ReNcell CX (cell line): ENCODE data around the gene ISX.

DNA sequence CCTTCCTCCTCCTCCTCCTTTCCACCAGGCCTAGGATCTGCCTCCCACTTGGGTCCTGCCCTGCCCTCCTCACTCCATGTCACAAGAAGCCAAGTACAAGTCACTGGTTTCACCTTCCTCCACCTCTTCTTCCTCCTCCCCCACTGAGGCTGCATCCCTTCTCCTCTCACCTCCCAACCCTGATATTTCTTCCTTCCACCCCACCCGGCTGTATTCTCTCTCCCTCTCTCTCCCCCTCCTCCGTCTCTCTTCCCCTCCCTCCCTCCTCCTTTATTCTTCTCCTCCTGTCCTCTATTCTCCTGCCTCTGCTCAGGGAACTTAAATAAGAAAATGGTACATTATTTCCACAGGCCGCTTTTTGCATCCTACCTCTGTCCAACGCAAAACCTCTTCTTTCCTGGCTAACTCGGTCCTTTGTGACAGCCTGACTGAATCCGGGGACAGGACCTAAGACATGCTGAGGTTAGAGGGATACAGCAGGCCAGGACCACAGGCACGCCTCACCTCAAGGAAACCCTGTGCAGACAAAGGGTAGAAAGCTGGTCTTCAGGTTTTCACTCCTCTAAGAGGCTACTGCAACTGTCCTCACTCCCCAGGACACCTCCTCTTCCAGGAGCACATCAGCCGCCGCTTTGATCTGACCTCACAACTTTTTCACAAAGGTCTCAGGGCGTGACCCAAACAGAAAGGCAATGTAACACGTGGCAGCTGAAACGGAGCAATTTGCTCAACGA, 46.4 kb downstream of the LARGE1 start:
- PRO-cap: no peak

DNA sequence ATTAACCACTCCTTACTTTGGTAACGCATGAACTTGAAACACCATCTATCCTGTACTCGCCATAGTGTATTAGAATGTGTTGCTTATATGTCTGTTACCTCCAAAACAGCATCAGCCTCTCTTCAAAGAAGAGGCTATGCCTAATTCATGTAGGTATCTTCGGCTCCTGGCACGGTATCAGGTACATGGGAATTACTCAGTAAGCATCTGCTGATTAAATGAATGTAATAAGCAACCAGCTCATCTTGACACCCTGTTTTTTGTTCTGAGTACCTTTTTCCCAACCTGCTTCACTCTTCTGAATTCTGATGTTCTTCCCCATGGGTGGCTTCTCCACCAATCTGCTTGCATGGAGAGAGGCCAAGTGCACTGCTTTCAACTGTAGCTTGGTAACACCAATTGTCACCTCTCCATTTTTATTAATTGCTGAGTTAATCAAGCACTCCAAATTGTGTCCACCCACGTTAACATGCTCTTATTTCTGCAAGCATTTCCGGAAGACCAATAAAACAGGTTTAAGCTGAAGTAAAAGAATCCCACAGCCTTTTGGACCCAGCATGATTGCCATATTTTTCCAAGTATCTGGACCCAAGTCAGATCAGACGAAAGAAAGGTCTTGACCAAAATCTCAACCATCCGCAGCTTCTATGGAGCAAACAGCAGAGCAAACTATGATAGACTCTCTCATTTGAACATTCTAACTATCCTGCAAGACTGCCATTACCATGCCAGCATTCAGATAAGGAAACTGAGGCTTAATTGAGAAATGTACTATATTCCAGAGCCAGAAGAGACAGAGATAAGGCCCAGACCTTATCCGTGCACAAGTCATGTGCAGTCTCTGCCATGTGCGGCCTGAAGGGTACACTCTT, 40.4 kb downstream of the LARGE1 start:
- PRO-cap: no peak

DNA sequence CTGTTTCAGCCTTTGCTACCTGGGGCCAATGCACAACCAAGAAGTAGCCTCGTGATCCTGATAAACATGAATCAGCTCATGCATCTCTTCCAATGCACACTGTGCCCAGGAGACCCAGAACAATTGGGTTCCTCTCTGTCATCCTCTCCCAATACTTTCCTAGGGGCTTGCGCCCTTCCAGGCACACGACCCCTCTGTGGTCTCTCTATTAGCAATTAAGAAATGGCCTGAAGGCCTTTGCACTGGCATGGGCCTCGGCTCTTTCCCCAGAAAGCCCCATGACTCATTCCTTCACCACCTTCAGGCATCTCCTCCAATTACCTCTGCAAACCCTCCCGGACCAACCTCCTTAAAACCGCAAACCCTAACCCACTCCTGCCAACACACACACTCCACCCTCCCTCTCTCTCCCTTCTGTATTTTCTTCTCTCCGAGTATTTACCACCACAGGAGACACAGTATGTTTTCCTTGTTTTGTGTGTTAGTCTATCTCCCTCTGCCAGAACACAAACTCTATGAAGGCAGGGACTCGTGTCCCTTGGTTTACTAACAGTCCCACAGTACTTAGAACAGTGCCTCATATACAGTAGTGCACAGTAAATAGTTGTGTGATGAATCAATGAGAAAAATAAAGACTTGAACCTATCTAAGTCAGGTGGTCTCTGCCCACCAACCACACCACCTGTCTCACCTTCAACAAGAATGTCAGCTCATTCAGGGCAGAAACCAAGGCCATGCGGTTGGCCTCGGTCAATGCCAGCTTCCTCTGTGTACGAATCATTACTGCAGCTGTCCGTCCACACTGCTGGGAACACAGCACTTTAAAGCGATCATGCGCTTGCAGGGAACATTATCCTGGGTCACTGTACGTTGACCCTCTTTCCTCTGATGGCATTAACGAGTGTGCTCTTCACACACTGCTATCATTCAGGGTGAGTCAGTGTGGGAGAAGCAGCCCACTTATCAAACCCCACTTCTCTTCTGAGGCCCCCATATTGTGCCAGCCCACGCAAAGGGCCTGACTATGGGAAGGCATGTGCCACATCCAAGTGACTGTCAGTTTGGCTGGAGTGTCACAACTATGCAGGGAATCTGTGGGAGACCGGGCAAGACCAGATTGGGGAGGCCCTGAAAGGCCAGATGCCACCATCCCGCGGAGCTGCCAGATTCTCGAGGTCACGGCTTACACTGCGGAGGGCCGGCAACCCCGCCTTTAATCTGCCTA, 36.4 kb downstream of the LARGE1 start:
- PRO-cap: no peak

GRCh38 chr22:34000954-34001662, 80.8 kb upstream of the LARGE1 start:
- PRO-cap: no peak

GRCh38 chr22:34236540-34236870, 316.2 kb upstream of the LARGE1 start:
- PRO-cap: no peak

DNA sequence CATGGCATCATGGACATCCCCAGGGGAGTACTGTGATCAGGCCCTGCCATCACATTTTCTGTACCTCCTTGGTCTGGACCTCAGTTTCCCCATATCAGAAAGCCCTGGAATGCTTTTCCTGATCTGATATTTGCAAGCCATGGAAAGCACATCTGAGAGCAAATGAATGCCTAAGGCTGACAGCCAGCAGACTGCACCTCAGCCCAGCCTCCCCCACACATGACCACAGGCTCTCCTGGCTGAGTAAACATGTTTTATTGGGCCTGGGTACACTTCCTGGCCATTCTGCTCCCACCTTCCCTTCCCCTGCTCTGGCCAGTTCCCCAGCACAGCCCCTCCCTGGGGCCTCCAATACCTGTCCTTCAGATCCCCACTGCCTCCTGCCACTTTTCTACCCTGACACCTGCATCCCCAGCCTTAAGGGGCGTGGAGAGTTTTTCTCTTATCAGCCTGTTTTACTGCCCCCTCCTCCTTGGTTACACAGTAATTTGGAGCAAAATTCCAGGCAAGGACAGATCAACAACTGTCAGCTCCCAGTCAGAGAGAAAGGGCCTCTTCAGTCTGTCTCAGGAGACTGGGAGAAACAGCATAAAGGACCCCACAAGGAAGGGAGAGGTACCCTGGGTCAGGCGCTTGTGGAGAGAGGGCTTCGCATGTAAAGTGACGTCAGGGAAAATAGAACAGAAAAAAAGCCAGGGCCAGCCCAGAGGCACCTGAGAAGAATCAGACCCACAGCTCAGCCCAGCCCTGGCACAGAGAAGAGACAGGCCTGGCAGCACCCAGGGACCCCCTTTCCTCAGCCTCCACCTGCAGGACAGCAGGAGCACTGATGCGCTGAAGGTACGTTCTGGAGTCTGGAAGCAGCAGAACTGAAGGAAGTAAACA, at the start of gene ISX:
TSS of gene ISX (plus strand) at position 536 of the 885 bp plus-strand sequence.
- PRO-cap: no peak

- PRO-cap: bidirectional peak, plus-strand start at chr22:35258556, minus-strand start at chr22:35258357
Observed at GRCh38 chr22:35258185-35259003, 1.1 kb downstream of the HMGXB4 start.

DNA sequence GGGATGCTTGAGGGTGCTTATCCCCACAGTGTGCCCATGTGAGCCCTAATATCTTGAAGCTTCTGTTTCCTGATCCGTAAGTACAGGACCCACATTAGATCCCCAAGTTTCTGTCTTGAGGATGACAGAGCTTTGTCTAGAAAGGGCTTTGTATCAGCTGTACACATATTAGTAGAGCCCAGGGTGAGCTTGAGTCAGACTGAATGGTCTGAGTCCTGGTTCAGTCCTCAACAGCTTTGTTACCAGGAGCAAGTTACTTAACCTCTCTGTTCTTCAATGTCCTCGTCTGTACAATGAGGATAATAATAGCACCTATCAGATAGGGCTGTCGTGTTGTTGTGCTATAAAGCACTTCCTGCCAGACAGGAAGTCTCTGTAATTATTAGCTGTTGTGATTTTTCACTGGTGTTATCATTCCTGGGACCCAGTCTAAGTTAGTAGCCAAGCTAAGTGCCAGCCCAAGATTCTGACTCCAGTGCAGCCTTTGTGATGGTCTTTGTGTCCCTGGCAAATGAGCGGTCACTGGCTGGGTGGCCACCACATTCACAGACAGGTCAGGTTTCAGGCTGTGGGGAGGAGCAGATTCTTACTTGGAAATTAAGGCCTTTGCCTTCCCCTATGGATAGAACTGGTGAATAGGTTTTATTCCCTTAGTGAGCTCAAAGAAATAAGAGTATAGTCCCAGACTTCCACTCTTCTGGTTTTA, 6.8 kb downstream of the TOM1 start:
- PRO-cap: no peak

- PRO-cap: no peak
Observed at GRCh38 chr22:35314167-35314582, 14.5 kb downstream of the TOM1 start.

GRCh38 chr22:35314583-35315459, 15.1 kb downstream of the TOM1 start:
- PRO-cap: no peak

DNA sequence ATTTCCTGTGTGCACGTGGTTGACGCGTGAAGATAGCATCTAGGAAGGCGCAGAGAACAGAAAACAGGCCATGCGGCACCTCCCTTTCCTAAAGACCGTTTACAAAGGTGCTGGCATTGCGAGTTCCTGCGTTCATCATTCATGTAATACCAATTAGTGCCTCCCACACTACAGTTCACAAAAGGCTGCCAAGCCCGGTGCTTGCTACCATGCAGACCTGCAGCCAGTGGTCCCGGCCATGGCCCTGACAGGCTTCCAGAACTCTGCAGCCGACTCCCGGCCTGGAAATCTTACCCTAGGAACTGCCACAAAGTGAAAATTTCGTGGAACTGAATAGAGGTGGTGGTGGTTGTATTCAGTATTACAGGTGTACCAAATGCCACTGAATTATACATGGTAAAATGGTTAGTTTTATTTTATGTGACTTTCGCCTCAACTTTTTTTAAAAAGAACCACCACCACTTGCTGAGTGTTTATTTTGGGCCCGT, 16.7 kb downstream of the TOM1 start:
- PRO-cap: no peak

GRCh38 chr22:35377817-35378332, 3.0 kb upstream of the HMOX1 start:
- PRO-cap: no peak

- PRO-cap: bidirectional peak, plus-strand start at chr22:35467949, minus-strand start at chr22:35467870
Observed at GRCh38 chr22:35467515-35468134, 67.7 kb downstream of the MCM5 start.

- PRO-cap: no peak
Observed at GRCh38 chr22:35498209-35498476, 42.5 kb upstream of the RASD2 start.

DNA sequence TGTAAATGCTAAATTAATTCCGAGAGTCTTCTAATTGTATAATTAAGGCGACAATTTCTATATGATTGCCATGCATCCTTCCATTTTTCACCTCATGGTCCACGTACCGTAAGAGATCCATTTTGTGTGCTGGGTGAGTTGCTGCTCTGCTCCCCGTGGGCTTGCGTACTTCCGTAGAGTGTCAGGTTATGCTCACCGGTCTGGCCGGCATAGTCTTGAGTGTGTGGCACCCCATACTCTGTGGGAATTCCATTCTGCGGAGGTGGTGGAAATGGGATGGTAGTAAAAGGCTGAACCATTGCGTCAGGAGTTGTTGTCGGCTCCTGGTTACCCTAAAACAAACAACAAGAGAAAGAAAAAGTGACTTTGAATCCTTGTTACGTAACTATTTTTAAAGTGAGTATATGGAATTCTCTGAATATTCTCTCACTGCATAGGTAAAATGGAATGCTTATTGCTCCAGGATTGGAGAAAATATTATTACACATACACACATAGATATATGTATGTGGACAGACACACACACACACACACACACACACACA, 92.1 kb downstream of the APOL5 start:
- PRO-cap: no peak

- PRO-cap: no peak
Observed at GRCh38 chr22:36017725-36018285, 10.8 kb downstream of the RBFOX2 start.

GRCh38 chr22:36026715-36027078, 1.9 kb downstream of the RBFOX2 start:
- PRO-cap: no peak

DNA sequence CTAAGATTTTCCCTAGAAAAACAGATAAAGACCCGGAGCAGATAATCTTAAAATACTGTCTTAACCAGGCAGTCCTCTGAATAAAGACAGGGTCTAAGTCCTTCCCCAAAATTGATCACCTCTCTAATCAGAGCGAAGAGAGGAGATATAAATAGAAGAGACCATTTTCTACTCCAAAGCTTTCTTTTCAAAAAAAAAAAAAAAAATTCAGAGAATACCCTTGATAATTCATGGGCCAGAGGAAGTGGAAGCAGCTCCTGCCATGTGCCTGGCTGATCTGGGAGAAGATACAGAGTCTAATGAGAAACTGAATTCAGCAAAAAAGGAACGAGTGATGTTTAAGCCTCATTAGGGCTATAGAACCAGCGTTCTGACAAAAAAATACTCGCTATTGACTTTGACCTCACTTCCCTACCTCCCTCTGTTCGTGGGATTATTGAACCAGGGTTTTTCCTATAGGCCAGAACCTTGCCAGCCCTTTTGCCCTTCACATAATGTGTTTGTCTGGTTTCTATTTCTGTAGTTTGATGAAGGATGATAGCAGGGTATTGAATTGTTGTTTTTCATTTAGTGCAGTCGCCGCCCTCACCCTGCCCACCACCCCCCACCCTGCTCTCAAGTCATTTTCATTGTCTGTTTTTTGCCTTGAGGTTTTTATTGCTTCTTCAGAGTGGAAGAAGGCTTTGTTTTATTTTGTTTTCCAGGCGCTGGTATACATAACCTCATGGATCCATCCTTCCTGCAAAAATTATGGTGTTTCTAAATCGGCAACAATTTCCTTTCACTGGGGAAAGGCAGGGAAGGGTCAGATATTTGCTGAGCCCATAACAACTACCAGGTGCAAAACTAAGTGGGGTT, 7.6 kb upstream of the RBFOX2 start:
- PRO-cap: no peak

DNA sequence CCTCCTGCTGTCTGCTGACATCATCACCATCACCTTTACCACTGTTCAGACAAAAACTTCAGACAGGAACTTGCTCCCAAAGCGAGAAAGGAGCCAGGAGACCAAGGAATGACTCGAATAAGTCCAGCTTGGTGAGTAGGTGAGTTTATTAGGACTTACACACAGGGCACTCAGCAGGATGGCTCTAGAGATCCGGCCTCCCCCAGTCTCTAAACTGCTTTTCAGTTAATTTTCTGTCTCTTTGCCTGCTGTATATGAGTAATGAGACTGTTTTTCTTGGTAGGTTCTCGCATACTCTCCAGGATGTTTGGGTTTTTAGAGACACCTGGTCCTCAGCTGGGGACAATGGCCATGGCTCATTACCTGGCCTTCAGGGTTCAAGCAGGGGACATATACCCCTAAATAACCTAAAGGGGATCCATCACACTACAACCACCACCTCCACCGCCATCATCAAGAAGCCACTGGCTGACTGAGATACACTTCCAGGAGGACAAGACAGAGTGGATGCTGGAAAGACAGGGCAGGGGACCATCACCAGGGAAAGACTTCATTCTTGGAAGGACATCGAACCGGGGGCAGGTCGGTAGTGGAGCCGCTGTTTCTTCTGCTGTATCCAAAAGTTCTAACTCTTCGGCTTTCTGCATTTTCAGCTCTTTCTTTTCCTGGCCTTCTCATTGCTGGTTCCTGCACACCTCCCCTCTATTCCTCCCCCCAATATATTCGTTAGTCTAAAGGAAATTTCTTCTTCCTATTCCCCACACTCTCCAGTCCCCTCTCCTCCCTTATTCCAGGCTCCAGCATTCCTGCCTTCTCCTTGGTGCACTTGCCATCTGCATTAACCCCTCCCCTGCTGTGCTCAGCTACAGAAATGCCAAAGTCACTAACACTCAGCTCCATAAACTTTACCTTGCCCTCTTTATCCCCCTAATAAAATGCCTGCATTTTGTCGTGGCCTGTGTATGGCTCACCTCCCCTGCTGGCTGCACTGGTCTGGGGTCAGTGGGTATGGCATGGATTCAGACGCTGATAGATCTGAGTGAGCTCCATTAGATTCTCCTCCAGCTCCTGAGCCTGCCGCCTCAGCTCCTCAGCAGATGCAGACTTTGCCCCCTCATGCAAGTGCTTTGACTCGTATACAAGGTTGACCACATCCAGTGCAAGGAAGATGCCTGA, 20.0 kb downstream of the APOL3 start:
- PRO-cap: no peak

GRCh38 chr22:36145386-36146390, 14.9 kb downstream of the APOL3 start:
- PRO-cap: no peak